ENCODE measurements around the gene TTC36.

DNA sequence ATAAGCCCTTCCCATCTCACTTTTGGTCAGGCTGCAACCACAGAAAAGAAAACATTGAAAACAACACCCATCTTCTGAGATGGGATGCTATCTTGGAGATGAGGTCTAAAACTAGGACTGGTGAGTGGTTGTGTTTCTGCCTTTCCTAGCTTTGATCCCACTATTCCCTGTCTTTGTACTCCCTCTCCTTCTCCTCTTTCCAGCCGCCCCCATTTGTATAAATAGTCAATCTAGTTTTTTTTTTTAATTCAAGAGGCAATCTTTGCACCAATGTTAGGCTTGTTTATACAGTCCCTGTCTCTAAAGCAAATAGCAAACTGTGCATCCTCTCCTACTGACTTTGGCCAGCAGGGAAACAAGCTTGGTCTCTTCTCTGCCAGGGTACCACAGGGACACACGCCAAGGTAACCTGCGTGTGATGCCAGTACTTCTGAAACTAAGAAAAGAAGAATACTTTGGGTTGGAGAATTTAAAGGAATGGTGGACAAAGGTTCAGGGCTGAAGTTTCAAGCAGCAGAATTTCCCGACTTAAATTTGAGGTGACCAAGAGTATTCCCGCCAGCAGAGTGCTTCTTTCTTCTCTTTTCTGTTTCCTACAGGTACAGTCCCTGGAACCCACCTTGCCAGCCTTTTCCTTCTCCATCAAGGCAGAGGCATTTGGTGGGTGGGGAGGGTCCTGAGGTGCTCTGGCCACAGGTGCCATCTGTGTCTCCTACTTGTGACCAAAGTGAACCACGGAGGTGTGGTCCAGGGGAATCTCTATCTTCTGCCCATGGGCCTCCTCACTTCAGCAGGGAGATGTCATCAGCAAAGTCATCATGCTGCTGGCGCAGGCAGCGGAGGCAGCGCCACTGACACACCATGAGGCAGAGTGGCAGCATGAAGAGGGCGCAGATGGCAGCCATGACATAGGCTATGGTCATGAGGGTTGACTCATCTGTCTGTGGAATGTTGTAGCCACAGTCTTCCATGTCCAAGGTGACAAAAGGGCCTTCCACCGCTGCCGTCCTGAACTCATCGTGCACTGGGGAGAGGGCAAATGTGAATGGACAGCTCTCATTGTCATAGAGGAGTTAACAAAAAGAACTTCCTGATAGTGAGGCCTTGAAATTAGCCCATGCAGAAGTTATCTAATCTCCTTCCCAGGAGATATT lies 26.9 kb downstream of the BACE1 start:
- PRO-cap: no peak

GRCh38 chr11:117307880-117308788 lies 7.9 kb downstream of the BACE1 start:
- PRO-cap: no peak

DNA sequence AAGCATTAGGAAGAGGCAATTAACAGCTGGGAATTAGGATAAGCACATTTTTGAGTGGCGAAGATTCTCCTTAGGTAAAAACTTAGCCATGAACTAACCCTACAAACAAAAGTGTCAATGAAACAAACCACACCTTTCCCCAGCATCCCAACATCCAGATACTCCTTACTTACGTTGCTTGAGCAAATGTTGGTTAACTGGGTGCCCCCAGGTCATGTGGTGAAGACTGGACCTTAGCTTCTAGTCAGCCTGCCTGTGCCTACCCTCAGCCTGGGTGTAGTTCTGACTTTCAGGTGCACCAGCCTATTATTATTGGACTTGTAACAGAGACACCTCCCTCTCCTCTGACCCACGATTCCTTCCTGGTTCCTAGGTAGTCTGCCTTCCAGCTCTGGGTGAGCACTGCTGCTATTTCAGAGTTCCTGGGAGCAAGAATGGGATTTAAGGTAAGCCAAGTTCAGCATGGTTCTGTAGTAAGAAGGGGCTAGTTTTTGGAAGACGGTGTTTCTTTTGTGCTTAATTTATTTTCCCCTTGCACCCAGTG lies 138.3 kb downstream of the DSCAML1 start:
- PRO-cap: no peak

- PRO-cap: no peak
These were observed 112.4 kb downstream of the DSCAML1 start for GRCh38 chr11:117684562-117685109.

DNA sequence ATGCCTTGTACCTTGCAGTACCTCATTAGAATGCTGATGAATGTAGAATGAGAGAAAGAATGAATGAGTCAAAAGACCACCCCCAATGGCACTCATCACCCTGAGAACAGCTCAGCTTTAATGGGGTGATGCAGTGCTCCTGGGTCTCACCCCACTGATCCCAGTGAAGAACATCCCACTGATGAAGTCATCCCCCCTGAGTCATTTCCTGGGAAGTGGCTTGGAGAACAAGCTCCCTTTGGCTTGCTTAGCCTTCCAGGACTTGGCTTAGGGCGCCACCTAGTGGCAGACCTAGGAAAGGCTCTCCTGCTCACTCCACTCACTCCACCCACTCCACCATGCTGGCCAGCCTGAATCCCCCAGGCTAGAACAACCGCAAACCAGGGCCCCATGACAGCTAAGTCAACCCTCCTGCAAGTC lies 17.6 kb upstream of the TMPRSS13 start:
- PRO-cap: no peak

DNA sequence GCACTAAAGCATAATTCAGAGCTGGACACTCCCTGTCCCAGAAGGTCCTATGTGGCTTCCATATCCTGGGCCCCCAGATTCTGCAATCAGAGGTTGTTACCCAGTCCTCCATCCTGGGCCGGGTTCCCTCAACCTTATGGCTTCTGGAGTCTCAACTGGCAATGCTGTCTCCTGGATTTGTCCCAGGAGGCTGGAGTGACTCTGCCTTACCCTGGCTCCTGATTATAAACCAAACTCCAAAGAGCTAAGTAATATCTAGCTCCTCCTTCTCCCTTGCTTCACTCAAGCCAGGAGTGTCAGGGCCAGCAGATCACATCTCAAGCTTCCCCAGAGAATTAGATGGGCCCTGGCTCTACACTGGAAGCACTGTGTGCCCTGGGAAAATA lies 14.0 kb upstream of the SMIM35 start:
- PRO-cap: no peak

DNA sequence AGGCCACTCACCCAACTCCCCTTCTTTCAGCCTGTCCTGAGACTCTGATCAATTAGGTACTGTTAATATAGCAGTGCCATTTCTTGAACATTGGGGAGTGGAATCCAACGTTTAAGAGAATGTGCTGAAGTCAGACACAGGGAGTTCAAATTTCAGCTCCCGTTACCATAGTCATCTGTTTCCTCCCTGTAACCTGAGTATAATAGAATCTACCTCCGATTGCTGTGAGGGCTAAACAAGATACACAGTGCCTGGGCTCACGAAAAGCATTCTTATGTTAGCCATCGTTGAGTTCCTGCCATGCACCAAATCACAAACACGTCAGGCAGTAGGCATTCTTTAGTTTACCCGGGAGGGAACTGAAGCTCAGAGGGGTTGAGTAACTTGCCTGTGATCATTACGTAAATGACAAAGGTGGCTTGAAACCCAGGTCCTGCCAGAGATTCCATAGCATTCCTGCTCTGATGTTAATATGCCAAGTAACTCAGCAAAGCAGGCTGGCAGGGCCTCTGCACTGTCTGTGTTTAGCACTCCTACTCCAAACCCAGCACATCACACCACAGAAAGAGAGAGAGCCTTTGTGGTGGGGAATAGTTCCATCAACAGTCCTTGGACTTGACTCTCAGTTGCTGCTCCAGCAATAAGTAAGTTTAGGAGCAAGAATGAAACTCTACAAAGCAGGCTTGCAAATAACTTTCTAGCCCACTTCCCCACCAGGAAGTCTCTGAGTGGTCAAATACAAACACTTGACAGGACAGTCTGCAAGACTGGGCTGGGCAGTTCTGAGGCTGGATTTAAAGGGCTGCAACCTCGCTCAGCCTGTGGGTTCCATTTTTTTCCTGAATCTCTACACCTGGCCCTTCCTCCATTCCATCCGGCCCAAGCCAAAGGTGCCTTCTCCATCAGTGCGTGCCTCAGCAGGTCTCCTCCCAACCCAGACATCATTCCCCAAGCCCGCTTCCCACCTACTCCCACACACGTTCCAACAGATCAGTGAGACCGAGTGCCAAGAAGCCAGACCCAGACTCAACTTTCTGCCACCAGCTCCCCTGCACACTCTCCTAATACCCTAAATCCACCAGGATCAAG lies 1.2 kb downstream of the SCN2B start:
- PRO-cap: no peak

- PRO-cap: no peak
These were observed 17.2 kb downstream of the ATP5MG start for GRCh38 chr11:118418637-118419044.

GRCh38 chr11:118522254-118522841 lies 4.9 kb upstream of the TTC36 start:
- PRO-cap: no peak

DNA sequence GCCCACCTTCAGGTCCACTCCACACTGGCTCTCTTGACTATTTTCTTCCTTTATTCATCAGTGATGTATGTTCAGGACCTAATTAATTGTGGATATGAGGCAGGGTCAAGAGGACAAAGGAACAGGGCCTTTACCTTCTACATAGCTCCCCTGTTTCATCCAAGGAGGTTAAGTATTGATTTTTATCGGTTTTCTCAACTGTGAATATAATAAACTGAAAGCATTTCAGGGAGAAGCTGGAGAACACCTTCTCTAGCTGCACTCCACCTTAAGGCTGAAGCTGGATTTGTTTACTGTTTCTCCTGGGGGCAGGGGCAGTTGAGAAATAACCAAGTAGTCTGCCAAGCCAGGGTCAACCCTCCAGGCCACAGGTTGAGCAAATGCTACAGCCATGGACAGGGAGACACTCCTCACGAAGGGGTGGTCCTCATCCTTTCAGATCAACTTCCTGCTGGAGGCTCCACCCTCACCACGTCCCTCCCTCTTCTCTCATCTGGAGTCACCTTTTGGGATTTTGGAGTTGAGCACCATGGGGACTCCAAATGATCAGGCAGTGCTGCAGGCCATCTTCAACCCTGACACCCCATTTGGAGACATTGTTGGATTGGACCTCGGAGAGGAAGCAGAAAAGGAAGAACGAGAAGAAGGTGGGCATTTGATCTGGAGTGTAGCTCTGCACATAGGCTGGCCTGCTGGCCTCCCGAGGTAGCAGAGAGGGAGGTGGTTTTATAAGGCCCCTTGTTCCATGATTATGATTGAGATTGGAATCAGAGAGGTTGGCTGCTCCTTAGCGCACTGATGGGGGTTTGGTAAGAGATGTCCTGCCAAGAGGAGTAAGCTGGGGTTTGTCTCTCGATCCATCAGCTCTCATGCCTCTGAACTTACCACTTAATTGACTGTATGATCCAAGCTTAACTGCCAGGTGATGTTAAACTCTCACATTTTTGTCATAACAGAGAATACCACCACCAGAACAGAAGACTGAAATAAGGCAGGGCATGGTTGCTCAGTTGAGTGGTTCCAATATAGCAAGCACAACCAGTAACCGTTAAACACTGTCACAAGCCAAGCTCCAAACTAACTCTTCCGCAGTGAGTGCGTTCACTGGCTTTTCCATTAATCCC lies at the start of gene TTC36:
Gene TTC36, plus strand, starts transcription at position 509 of the 1,124 bp plus-strand sequence.
- PRO-cap: no peak

DNA sequence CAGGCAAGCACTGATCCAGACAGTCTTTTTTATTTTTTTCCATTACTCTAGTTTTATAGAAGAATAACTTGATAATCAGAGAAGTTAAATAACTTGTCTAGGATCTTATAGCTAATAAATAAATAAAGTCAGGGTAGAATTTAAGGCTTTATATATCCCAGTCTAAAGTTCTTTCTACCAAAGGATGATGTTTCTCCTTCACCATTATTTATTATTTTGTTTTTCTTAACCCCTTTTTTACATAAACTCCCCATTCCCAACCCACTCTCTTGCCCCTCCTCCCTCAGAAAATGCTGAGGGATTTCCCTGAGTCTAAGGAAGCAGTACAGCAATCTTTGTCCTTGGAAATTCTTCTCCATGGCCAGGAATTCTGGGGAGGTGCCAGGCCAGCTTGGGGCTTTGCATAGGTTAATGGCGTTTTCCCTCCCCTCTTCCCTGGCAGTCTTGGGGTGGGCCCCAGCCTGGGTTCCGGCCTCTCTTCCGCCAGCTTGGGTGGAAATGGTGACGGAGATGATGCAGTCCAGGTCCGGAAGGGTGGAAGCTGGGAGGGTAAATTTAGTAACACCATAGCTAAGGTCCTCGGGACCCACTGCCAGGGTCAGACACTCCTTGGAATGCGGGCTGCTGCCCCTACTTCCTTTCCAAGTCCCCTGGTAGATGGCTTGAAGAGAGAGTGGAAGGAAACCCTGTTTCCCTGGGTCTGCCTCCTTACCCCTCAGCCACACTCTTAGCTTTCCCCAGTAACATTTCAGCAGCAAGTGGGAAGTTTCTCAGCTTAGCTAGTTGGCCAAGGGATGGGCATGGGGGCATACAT lies 4.9 kb downstream of the PHLDB1 start:
- PRO-cap: no peak

DNA sequence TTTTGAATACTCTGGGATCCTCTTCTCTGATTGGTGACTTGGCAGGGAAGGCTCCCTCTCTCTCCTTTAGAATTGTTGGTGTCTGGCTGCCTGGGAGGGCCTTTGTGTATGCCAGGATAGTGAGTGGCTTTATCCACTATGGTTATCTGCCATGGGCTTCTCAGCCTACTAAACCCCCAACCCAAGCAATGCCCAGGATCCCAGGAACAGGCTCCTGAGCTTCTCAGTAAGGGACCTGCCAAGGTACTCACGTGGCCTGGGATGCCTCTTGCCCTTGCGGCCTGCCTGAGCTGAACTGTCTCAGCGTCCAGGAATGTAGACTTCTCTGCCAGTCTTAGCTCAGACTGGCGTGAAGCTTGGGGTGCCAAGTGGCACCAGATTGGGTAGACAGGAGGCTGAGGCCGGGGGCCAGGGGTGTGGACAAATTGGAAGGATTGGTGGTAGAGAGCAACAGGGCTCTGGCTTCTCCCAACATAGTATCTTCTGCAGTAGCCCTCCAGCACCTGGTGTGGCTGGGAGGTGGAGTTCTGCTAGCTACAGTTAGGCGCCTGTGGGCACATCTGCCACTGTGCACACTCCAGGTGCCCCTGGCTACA lies 15.5 kb downstream of the PHLDB1 start:
- PRO-cap: no peak

DNA sequence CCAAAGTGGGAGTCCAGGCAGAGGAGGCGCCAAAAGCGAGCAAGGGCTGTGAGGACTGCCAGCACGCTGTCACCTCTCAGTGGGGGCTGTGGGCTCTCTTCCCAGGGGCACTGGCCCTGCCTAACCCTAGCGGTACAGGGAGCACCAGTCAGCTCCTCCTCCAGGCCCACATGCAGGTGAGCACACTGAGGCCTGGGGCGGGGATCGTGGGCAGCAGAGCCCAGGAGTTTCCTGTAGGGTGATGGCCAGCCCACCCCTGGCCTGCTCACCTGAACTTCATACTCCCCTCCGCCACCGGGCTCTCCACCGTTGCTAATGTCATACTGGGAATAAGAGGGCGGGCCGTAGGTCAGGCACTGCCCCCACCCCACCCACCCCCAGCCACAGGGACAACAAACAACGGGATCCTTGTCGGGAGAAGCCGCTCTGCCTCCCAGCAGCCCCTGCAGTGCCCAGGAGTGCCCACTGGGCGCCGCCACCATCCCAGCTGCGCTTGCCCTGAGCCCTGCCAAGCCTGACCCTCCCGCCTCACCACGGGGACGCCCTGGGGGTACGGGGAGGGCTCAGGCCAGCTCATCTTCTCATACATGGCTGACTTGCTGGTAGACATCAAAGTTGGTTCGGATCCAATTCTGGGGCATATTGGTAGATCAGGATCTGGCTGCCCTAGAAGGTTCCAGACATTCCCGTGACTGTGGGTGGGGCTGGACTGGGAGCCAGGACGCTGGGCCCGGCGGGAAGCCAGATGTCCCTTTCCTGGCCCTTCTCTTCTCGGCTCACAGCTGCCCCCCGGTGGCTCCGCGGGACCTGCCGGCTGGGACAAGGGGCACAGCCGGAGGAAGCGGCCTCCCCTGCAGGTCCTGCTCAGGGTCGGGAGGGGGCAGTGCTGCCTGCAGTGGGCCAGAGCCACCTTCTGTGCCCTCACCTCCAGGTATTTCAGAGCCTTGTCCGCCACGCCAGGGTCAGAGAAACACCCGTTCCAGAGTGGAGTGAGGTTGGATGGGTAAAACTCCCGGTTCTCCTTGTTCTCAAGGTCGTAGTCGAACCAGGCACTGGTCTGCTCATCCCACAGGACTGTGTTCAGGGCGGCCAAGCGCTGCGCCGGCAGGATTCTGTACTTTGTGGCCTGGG lies 10.4 kb upstream of the TREH start:
- PRO-cap: bidirectional peak, plus-strand start at position 965 of the sequence, minus-strand start at position 780 of the sequence

DNA sequence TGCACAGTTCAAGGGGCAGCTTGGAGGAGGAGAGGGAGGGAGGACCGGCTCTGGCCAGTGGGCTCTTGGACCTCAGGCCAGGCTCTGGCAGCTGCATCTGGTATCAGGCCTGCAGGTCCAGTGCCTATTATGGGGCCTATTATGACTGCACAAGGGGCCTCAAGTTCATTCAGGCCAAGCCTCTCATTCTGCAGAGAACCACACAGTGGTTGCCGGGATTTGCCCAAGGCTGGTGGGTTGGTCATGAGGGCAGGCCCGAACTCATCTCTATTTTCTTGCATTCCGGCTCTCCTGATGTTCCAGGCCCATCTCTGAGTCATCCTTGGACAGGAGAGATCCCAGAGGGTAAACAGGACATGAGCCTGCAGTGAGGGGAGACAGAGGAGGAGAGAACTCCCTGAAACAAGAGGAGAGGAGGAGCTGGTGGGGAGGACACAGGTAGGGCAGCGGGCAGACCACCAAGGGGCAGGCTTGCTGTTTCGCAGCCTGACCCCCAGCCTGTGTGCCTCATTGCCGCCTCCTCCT lies 12.5 kb upstream of the TREH start:
- PRO-cap: no peak

DNA sequence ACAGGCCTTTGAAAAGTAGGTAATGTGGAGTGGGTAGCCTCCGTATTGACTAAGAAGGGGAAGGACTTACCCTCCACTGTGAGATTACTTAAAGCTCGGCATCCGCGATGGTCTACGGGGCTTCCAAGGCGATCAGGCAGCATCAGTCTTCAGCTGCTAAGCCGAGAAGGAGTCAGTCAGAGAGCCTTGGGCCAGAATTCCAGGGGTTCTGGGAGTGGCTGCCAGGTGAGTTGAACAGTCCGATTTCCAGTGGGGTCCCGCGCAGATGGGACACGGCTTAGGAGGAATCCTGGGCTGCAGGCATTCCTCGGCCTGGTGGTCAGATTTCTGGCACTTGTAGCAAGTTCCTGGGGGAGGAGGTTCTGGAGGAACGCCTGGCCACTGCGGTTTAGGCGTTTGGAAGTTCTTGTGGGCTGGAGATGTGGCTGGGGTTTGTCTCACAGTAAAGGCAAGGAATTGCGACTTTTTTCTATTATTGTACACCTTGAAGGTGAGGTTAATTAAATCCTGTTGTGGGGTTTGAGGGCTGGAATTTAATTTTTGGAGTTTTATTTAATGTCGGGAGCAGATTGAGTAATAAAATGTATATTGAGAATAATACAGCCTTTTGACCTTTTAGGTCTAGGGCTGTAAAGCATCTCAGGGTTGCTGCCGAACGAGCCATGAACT lies 40.8 kb upstream of the TREH start:
- PRO-cap: bidirectional peak, plus-strand start at position 145 of the sequence, minus-strand start at position 329 of the sequence

- PRO-cap: no peak
These were observed 44.2 kb downstream of the DDX6 start for GRCh38 chr11:118746532-118747346.

DNA sequence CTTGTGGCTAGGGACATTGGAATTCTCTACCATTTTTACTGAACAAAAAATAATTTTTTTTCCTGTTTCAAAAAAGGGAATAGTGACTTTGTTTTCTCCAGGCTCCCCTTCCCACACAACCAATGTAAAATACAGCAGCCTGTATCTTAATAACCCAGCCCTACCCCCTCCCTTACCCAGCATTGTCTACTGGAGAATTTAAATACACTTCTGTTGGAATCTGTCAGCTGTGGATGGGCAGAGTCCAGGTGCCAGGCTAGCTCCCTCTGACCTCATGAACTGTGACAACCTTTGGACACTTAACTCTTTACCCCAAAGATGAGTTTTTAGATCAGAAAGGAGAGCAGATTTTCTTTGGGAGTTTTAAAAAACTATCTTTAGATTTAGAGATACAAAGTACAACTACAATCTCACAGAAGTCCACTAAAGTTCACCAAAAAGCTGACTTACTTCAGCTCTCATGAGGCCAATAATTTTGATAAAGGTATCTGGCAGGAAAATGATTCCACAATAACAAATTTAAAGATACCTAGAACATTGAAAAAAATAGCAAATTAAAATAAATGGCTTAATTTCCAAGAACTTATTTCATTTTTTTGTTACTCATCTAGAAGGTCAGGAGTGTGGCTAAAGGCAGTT lies 42.8 kb downstream of the DDX6 start:
- PRO-cap: no peak

DNA sequence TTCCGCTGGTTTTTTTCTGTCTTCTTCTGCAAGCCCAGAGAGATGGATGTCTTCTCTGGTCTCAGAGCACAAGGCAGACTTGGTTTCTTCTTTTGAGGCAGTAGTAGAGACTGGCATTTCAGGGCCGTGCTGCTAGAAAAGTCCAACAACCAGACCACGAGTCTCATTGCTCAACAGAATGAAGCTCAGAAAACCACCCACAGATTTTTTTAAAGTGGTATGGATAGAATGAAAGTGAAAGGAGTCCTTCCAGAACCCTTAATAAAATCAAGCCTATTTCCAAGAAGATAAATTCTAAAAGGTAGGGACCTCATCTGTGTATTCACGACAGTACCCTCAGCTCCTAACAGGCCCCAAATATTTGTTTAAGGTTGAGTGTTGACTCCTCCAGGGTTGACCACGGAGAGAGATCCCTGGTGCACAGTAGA lies 43.5 kb upstream of the DDX6 start:
- PRO-cap: no peak

GRCh38 chr11:118864225-118864571 lies 19.5 kb upstream of the CXCR5 start:
- PRO-cap: no peak

DNA sequence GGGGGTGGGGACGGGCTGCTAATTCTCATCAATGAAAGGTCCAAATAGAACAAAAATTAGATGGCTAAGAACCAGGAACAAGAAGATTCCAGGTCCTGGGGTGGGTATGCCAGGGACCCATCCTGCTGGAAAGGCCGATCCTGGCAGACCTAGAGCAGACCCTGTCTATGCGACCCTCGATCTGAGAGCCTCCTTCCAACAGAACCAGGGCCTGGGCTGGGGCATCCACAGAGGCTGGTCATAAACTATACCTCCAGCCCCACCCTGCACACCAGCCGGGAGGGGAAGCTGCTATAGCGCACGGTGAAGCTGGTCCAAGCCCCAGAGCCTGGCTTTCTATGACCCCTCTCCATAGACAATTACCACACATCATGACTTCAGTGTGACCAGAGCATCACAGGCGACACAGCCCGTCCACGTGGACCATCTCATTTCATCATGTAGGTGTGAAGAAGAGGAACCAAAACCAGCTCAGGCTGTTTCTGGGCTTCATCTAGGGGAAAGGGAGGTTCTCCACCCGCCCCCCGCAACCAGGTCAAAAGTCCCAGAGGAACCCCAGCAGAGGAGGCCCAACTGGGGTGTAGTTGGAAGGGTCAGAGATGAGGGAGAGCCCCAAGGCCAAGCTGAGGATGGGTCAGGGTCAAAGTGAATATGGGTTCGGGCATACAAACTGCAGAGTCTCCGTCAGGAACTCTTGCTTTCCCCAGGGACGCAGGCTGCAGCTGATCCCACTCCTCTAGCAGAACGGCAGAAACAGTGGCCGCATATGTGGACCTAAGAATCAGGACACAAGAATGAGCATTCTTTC lies 3.0 kb downstream of the CXCR5 start:
- PRO-cap: no peak